Esophagus muscularis mucosa (tissue), 4 donors: ENCODE results near the gene PPARD.

GRCh38 chr6:33718113-33718722 lies 6.7 kb upstream of the UQCC2 start:
- PRO-cap, result no peak
- RAMPAGE, long total RNA, 4 experiments, result no peak in any of the 4 experiments

GRCh38 chr6:33723288-33723899 lies 11.9 kb upstream of the UQCC2 start:
- PRO-cap, result no peak
- RAMPAGE, long total RNA, 4 experiments, result no peak in any of the 4 experiments

DNA sequence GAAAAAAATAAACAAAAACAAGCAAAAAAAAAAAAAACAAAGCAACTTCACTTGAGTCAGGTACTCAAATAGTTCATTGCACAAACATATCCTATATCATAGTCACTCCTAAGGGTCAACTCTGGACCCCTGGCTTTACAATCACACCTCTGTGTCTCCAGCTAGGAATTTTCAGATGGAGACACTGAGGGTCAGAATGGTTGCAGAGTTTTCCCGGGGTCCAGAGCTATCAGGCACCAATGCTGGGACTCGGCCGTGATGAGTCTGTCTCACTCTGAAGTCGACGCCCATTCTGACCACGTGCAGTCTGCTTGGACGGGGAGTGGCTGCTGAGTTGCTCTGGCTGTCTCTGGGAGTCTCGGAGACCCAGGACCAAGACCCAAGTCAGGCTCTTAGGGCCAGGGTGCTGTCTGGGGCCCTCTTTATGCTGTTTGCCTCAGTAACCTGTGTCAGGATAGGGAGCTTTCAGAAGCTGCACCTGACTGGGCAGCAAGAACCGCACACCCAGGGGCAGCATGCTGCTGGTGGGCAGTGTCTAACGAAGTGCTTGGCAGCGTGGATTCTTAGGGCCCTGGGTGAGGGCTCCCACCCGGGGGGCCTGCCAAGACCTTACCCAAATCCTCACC lies 4.6 kb downstream of the IP6K3 start:
- PRO-cap, result no peak
- RAMPAGE, long total RNA, 4 experiments, result no peak in any of the 4 experiments

GRCh38 chr6:33742885-33743301 lies 3.8 kb downstream of the IP6K3 start:
- PRO-cap, result no peak
- RAMPAGE, long total RNA, 4 experiments, result no peak in any of the 4 experiments

- PRO-cap, result no peak
- RAMPAGE, long total RNA, 4 experiments, result no peak in any of the 4 experiments
These were observed 146.0 kb downstream of the GRM4 start for GRCh38 chr6:33999936-34000253.

GRCh38 chr6:34245082-34245416 lies 3.8 kb downstream of the SMIM29 start:
- PRO-cap, result no peak
- RAMPAGE, long total RNA, 4 experiments, result no peak in any of the 4 experiments

DNA sequence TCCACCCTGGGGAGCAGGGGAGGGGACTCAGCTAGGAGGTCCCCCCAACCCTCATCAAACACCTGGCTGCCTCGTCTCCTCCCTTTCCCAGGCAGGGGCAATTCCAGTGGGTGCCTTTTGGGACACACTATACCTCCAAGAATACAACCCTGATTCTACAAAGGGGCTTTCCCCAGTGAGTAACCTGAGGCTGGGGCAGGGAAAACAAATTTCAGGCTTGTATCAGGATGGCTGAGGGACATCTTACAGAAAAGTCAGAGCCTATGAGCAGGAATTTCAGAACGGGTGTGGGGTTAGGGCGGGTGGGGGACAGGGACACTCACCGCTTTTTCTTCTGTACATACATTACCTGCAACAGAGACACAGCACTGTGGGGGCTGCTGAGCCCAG lies 1.7 kb downstream of the SMIM29 start:
- PRO-cap, result no peak
- RAMPAGE, long total RNA, 4 experiments, result no peak in any of the 4 experiments

DNA sequence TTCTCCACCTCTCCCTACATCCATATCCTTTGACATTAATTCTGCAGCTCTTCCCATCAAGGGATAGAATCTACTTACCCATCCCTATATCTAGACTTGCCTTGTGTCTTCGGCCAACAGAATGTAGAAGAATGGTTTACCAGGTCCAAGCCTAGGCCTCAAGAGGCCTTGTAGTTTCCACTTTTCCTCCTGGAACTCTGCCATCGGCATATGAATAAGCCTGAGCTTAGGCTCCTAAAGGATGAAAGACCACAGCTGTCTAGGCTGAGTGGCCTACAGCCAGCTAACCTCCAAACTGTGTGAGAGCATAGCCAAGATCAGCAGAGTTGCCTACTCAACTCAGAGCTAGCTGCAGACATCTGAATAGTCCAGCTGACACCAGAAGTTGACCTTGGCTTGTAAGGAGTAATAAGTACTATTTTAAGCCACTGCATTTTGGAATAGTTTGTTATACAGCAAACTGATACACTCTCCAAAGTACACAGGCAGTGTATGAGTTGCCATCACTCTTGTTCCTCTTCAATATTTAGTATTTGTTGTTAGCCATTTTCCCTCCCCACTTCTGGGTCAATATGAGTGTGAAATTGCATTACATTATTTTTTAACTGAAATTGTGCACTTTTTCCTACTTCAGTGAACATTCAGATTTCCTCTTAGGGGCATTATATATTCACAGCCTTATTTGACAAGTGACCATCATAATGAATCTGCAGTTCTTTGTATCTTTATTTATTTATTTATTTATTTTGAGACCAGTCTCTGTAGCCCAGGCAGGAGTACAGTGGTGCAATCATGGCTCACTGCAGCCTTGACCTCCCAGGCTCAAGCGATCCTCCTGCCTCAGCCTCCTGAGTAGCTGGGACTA lies 52.7 kb upstream of the SMIM29 start:
- PRO-cap, result no peak
- RAMPAGE, long total RNA, 4 experiments, result no peak in any of the 4 experiments

- PRO-cap, result no peak
- RAMPAGE, long total RNA, 4 experiments, result no peak in any of the 4 experiments
These were observed 66.9 kb upstream of the SMIM29 start for GRCh38 chr6:34315446-34316451.

DNA sequence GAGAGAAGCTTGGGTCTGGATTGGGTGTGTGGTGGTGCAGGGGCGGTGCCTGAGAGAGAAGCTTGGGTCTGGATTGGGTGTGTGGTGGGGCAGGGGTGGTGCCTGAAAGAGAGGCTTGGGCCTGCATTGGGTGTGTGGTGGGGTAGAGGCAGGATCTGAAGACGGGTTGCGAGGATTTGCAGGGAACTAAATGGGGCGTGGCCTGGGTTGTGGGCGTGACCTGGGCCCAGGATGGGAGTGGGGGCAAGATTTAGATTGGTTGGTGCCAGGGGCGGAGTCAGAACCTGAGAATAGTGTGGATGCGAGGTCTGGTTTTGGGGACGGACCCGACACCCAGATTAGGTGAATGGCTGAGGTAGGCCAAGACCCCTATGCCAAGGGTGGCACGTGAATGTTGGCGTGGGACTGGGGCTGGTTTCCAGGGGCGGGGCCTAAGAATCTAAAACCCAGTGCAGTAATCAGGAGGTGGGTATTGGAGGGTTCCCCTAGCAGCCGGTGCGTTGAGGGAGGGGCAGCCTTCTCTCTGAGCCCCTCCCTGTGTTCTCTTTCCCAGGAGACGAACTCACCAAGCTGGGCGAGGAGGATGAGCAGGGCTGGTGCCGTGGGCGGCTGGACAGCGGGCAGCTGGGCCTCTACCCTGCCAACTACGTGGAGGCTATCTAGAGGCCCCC lies 24.1 kb downstream of the SPDEF start:
- PRO-cap, result no peak
- RAMPAGE, long total RNA, 4 experiments, result no peak in any of the 4 experiments

DNA sequence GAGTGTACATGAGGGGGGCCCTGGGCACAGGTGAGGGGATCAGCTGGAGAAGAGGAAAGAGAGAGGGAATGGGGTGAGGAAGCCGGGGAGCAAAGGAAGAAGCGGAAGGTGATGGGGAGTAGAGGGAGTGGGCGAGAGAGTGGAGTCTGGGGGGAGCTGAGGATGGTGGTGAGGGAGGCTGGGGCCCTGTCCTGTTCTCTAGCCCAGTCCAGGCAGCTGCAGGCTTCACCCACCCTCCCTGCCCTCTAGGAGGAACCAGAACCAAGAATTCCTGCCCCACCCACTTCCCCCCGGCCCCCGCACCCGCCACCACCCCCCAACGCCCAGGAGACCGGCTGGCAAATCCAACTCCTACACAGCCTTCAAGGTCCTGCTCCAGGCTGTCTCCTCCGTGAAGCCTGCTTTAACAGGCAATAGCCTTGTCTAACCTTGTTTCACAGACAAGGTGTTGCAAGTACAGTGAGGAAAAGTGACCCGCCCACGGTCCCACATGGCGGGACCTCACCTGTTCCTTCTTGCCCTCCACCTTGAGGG lies 2.4 kb downstream of the SPDEF start:
- PRO-cap, result no peak
- RAMPAGE, long total RNA, 4 experiments, result no peak in any of the 4 experiments

DNA sequence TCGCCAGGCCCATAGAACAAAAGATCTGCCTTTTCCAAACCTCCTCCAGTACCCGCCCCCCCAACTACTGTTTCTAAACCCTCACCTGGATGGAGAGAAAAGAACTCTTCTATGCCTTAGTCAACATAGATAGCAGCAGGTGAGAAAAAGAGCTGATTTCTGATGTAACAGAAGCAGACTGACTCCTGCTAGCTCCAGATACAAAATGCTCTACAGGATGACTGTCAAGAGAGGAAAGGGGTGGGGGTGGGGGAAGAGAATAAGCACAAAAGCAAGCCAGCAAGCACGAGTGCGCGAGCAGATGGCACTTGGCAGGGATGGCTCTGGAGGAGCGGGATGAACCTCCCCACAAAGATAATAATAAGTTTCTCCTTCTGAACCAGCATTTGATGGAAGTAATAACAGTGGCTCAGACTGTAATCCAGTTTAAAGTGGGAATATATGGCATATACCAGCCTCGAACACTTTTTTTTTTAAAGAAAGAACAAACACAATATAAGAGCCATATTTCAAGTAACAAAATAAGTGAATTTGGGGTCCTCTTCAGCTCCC lies 45.6 kb upstream of the SPDEF start:
- PRO-cap, result unidirectional peak, minus-strand start at position 207 of the sequence
- RAMPAGE, long total RNA, 4 experiments, result no peak in any of the 4 experiments

DNA sequence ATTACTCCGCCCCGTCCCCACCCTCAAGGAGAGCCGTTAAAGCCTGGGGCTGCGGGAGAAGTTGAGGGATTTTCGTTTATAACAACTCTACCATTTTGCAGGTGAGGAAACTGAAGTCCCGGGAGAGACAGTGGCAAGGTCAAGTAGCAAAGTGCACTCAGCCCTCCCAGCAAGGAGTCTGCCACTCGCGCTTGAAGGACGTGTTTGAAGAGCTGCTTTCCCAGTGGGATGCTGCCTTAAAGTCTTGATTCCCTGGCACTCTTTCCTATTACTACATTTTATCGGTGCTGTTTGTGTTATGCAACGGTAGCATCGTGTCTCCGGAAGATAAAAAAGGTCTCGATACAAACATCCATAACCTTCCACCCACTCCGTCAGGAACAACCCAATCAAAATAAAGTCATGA lies 494 bp upstream of the ILRUN start:
- PRO-cap, result no peak
- RAMPAGE, long total RNA, 4 experiments, result no peak in any of the 4 experiments

DNA sequence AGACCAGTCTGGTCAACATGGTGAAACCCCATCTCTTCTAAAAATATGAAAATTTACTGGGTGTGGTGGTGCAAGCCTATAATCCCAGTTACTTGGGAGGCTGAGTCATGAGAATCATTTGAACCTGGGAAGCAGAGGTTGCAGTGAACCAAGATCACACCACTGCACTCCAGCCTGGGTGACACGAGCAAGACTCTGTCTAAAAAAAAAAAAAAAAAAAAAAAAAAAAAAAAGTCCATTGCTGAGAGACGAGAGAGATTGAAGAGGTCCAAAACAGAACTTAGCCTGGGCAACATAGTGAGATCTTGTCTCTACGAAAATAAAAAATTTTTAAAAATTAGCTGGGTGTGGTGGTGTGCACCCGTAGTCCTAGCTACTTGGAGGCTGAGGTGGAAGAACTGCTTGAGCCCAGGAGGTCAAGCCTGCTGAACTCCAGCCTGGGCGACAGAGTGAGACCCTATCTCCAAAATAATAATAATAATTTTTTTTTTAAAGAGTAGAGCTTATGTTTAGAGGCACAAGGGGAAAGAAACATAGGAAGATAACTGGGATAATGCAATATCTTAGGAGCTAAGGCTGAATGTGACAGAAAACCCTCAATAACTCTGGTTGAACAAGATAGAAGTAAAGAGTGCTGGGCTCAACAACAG lies 120.8 kb downstream of the ANKS1A start:
- PRO-cap, result no peak
- RAMPAGE, long total RNA, 4 experiments, result no peak in any of the 4 experiments

GRCh38 chr6:35044055-35044793 lies 96.9 kb downstream of the TCP11 start:
- PRO-cap, result bidirectional peak, plus-strand start at chr6:35044651, minus-strand start at chr6:35044612
- RAMPAGE, long total RNA, 4 experiments, result no peak in any of the 4 experiments

- PRO-cap, result no peak
- RAMPAGE, long total RNA, 4 experiments, result no peak in any of the 4 experiments
These were observed 77.0 kb downstream of the TCP11 start for GRCh38 chr6:35064146-35064480.

DNA sequence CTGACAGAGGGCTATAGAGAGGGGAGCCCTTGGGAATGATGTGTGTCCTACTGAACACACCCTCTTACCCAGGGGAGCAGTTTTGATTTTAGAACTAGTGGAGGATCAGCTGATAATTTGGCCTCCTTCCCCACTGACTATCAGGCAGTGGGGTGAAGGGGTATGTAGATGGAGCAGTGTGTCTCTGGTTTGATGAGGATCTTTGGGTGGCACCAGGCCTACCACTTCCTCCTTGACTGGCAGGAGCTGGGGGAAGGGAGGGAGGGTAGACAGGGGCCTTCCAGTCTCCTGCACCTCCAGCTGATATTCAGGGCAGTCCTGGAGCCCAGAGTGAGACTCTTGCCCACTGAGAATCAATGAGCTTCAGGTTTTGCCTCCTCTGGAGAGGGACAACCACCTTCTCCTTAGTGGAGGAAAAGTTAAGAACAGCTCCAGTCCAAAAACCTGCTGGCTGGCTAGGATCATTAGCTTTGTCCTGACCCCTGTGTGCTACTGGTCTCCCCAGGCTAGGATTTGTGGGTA lies 3.2 kb downstream of the DEF6 start:
- PRO-cap, result no peak
- RAMPAGE, long total RNA, 4 experiments, result no peak in any of the 4 experiments

DNA sequence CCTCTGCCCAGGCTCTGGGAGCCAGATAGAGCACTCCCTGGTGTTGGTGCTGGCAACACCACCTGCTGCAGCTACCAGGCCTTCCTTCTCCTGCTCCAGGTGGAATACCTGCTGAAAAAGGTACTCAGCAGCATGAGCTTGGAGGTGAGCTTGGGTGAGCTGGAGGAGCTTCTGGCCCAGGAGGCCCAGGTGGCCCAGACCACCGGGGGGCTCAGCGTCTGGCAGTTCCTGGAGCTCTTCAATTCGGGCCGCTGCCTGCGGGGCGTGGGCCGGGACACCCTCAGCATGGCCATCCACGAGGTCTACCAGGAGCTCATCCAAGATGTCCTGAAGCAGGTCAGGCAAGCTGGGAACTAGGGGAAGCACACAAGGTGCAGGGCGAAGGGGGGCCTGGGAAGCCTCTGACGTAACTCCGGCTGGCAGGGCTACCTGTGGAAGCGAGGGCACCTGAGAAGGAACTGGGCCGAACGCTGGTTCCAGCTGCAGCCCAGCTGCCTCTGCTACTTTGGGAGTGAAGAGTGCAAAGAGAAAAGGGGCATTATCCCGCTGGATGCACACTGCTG lies 14.7 kb downstream of the DEF6 start:
- PRO-cap, result no peak
- RAMPAGE, long total RNA, 4 experiments, result no peak in any of the 4 experiments

DNA sequence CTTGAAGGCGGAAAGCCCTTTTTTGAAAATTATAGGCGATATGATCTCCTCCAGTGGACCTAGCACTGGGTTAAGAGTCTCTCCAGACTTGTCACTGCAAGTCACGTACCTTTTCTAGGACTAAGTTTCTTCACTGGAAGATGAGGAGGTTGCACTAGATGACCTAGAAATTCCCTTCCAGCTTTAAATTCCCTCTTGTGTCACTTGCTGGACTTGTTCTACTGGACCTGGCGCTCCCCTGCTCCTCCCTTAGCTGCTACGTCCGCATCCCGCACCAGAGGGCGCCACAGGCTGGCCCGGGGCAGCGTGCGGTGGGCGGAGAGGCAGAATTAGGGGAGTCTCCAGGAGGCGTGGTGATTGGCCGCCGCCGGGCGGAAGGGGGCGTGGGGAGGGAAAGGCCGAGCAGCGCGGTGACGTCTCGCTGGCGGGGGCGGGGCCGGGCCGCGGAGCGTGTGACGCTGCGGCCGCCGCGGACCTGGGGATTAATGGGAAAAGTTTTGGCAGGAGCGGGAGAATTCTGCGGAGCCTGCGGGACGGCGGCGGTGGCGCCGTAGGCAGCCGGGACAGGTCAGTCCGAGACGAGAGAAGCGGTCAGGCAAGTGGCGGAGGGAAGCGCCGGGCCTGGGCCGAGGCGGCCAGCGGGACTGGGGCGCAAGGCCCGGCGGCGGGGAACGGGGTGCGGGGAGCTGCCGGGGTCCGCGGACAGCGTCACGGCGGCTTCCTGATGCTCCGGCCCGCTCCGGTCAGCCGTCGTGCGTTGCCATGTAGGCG lies at the start of gene PPARD:
PPARD (plus strand) TSS at position 444 of the 771 bp plus-strand sequence.
- PRO-cap, result unidirectional peak, plus-strand start at position 512 of the sequence
- RAMPAGE, long total RNA, 4 experiments, result start-site peak on the plus strand in 4 of 4 experiments, centred at positions 465 to 488 of the sequence, 51 to 313 reads per replicate

GRCh38 chr6:35359327-35359911 lies 17.1 kb downstream of the PPARD start:
- PRO-cap, result no peak
- RAMPAGE, long total RNA, 4 experiments, result no peak in any of the 4 experiments